Fibroblast of the aortic adventitia (primary cell): ENCODE data around the gene CEP85L.

GRCh38 chr6:117391846-117392430, 33.8 kb downstream of the ROS1 start:
- CAGE, long polyA plus RNA: no peak

GRCh38 chr6:117548782-117549279, 53.5 kb downstream of the GOPC start:
- CAGE, long polyA plus RNA: no peak

DNA sequence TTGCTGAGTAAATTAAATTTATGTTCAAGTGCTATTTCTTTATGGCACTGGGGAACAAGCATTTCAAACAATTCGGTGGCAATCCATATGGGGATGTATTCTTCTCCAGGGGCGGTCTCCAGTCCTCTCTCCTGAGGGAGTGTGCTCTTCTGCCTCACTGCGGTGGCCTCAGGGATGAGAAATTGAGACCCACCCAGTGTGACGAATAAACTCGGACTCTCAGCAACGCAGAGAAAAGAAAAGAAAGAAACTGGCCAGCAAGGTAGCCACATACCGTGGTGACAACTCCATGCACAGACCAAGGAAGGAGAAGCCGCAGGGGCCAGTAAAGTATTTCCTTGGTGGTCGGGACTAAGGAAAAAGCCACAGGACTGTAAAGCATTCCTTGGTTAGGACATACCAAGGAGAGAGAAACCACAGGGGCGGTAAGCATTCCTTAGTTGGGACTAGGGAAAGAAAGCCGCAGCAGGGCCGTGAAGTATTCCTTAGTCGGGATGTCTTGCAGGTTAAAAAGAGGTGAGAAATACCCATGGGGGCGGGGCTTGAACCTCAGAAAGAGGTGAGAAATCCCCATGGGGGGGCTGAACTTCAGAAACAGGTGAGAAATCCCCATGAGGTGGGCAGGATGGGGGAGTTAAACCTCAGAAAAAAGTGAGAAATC, 13.6 kb upstream of the GOPC start:
- CAGE, long polyA plus RNA: no peak

DNA sequence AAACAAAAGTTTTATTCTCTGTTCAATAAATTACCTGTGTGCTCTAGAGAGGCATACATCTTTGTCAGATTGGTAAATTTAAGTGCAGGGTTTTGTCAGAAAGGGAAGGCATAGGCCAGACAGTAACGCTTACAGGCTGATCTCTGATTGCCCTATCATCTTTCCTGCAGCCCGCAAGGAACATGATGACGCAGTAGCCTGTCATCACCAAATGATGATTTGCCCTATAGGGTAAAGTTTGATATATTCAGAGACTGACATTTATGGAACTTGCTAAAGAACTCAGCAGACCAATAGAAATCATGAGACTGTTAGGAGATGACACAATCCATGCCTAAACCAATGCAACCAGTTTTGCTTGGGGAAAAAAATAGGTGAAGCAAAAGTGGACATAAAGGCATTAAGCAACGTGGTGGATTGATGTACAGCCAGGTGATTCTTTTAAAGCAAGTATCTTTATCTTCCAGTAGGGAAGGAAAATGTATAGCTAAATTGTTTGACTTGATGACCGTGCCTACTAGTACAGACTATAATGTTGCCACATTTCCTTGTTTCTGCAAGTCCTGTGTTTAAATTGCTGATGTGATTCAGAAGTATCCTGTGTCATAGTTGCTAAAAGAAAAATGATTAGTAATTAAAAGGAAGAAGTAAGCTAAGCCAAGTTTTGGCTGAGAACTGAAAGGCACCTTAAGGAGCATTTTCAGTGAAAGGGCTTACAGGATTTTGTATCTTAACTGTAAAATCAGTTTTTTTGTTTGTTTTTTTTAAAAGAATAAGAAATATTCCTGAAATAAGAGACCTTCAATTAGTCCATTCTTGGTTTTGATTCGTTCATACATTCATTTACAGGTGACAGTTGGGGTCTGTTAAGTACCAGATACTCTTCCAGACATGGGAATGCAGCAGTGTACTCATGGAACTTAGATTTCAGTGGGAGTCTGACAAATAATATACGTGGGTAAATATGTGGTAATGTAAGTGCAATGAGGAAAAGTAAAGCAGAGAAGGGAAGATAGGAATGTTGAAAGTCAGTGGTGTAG, 2.5 kb downstream of the NUS1 start:
- CAGE, long polyA plus RNA: no peak

GRCh38 chr6:117908376-117908869, 1.4 kb downstream of the SLC35F1 start:
- CAGE, long polyA plus RNA: no peak

GRCh38 chr6:118296138-118296914, 251.8 kb upstream of the PLN start:
- CAGE, long polyA plus RNA: no peak

- CAGE, long polyA plus RNA: no peak
Measured at GRCh38 chr6:118650297-118651404, 740 bp downstream of the CEP85L start.

GRCh38 chr6:118651405-118651880, at the start of gene CEP85L:
Gene CEP85L, minus strand, starts transcription at chr6:118651591.
- CAGE, long polyA plus RNA: no peak

- CAGE, long polyA plus RNA: no peak
Measured at GRCh38 chr6:118651881-118652173, 436 bp upstream of the CEP85L start.

- CAGE, long polyA plus RNA: no peak
Measured at GRCh38 chr6:118707996-118708330, 56.6 kb upstream of the CEP85L start.

DNA sequence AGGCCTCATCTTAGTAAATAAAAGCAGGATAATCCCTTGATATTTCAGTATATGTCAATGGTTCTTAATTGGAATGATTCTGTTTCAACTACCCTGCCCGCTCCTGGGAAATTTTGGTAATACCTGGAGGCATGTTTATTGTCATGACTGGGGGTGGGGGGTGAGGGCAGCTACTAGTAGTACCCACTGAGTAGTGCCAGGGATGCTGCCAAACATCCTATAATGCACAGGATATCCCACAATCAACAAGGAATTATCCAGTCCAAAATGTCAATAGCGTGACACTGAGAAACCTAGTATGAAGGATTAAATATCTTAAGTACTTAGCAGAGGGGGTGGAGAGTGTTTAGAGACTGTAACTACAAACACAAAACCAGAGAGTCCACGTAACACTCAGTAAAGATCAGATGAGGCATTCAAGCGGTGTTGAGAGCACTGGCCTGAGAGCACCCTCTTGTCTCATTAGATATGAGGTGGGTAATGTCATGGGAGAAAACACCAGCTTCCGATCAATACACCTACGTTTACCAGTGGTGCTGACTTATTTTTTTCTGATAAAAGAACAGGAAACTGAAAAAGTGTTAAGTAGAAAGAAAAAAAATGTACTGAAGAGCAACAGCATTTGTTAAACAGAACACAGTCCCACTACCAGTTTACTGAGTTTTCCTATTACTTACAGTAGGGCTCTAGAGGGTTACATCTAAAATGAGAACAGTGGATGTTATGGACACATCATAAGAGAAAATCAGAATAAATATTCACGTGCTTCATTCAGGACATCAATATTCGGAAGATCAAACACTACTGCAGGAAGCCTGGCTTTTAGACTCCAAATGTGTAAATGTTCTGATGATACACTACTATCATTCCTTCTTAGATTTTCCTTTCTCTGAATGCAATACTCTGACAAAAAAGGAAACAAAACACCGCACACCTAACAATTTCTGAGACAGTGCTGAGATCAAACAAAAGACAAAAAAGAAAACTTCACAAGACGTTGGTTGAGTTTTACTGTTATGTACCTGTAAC, 2.2 kb downstream of the FAM184A start:
- CAGE, long polyA plus RNA: no peak

GRCh38 chr6:119251061-119251895, 98.3 kb downstream of the MAN1A1 start:
- CAGE, long polyA plus RNA: no peak

- CAGE, long polyA plus RNA: no peak
Measured at GRCh38 chr6:119355564-119356024, 6.0 kb upstream of the MAN1A1 start.

- CAGE, long polyA plus RNA: no peak
Measured at GRCh38 chr6:119490976-119491511, 141.5 kb upstream of the MAN1A1 start.

DNA sequence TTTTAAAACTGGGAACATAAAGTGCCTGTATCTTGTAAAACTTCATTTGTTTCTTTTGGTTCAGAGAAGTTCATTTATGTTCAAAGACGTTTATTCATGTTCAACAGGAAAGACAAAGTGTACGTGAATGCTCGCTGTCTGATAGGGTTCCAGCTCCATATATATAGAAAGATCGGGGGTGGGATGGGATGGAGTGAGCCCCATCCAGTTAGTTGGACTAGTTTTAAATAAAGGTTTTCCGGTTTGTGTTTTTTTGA, 33.1 kb downstream of the HSF2 start:
- CAGE, long polyA plus RNA: no peak

- CAGE, long polyA plus RNA: no peak
Measured at GRCh38 chr6:122442283-122443032, 29.1 kb downstream of the SERINC1 start.

DNA sequence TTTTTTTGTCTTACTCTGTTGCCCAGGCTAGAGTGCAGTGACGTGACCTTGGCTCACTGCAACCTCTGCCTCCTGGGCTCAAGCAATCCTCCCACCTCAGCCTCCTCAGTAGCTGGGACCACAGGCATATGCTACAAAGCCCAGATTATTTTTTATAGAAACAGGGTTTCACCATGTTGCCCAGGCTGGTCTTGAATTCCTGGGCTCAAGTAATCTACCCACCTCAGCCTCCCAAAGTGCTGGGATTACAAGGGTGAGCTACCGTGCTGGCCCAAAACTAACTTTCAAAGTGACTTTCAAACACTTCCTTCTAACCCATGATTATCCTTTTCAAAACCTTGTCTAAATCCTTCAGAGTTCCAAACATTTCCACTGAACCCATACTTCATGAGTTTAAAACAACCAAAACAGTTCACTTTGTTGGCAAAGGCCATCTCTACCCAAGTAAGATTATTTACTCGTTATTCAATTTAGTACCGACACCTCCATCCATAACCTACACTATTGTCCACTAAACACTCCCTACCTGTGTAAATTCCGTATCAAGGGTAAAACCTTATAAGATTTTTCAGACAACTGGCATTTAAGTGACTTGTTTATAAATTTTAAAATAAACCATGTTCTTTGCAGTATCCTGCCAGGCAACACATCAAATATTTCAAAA, 27.5 kb downstream of the SERINC1 start:
- CAGE, long polyA plus RNA: no peak

DNA sequence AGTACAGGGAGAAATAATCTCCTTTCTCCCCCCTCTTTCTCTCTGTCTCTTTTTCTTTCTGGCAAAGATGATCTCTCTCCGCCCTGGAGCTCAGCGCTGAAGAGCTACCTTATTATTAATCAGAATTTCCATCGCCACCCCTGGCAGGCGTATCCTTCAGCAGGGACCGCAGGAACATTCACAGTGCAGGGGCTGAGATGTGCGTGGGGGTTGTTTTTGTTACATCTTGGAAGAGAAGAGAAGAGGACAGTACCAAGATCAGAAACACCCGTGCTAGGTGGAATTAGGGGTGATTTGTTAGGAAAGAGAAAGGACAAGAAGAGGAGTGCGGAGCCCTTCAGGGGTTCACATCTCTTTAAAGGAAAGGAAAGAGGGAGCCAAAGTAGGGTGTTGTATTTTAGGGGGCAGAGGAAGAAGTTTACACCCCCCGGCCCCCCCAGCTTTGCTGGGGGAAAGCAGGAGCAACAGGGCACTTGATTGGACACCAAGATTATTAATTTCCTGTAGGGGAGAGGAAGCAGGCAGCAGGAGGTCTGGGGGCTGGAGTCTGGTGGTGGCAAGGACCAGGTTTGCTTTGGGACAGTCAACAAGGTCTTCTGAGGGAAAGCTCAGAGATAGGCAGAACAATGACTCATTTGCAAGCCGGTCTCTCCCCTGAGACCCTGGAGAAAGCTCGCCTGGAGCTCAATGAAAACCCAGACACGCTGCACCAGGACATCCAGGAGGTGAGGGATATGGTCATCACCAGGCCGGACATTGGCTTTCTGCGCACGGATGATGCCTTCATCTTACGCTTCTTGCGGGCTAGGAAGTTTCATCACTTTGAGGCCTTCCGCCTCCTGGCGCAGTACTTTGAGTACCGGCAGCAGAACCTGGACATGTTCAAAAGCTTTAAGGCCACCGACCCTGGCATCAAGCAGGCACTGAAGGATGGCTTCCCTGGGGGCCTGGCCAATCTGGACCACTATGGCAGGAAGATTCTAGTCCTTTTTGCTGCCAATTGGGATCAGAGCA, 1.4 kb downstream of the CLVS2 start:
- CAGE, long polyA plus RNA: no peak

DNA sequence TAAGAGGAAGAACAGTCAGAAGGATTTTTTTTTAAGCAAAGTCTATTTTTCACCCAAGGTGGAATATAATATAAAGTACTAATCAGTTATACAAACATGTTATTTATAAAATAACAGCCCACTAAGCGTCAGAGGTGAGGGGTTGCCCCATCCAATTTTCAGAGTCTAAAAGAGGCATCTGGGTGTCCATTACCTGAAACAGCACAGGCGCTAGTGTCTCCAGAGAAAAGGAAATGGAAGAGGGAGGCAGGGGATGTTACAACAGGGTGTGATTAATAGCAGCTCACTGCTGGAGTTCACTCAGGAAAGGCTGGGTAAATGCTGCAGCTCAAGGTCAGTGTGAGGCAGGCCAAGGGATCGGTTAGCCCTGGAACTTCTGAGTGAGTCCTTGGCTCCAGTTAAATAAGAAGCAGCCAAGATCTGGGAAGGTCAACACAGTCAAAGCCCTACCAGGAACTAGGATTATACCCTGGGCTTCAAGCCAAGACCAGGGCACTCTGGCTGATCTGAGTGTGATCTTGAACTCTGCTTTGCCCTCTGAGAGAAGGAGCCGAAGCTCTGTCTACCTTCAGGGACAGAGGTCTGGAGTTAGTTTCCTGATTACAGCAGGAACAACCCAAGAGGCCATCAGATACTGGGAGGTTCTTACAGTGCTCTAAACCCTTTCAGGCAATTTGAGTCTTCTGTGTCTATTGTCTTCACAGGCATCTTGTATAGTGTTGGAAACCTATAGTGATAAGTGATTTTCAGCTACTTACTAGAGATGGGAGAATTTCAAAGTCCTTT, 44.2 kb downstream of the TPD52L1 start:
- CAGE, long polyA plus RNA: no peak

GRCh38 chr6:125346027-125347336, 44.7 kb upstream of the HDDC2 start:
- CAGE, long polyA plus RNA: no peak